SJSA1 (cell line): ENCODE data around the genes NUFIP2, CORO6 and SLC6A4.

- RAMPAGE, long total RNA = start-site peak on the minus strand at chr17:29294113-29294121, 331 and 292 reads in 2 replicates
Observed at GRCh38 chr17:29293493-29294548, at the start of gene NUFIP2. NUFIP2 (minus strand) TSS chr17:29294148.

- RAMPAGE, long total RNA = no peak
Observed at GRCh38 chr17:29563835-29564483, 2.9 kb downstream of the ABHD15 start.

DNA sequence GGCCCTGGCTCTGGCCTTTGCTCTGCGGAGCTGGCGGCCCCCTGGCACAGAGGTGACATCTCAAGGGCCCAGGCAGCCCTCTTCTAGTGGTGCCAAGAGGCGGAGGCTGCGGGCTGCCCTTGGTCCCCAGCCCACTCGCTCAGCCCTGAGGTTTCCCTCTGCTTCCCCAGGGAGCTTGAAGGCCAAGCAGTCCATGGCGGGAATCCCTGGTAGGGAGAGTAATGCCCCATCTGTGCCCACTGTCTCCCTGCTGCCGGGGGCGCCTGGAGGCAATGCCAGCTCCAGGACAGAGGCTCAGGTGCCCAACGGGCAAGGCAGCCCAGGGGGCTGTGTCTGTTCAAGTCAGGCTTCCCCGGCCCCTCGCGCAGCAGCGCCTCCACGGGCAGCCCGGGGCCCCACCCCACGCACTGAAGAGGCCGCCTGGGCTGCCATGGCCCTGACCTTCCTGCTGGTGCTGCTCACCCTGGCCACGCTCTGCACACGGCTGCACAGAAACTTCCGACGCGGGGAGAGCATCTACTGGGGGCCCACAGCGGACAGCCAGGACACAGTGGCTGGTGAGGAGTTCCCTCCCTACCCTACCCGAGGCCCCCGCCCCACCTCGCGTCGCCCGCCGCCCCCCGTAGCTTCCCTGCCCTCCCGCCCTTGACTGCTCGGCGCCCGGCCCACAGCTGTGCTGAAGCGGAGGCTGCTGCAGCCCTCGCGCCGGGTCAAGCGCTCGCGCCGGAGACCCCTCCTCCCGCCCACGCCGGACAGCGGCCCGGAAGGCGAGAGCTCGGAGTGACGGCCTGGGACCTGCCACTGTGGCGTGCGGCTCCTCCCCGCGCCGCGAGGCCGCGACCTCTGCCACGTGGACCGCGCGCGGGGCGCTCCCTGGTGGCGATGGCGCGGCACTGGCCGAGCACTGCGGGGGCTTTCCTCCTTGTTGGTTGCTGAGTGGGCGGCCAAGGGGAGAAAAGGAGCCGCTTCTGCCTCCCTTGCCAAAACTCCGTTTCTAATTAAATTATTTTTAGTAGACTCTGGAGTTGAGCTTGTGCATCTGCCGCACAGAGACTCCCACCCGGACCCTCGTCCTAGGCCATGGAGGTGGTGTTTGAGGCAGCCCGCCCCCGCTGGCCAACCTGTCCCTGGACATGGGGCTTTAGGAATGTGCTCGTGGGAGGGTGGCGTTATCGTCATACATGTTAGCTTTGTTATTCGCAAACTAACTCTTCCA lies 4.0 kb downstream of the TP53I13 start:
- RAMPAGE, long total RNA = no peak

DNA sequence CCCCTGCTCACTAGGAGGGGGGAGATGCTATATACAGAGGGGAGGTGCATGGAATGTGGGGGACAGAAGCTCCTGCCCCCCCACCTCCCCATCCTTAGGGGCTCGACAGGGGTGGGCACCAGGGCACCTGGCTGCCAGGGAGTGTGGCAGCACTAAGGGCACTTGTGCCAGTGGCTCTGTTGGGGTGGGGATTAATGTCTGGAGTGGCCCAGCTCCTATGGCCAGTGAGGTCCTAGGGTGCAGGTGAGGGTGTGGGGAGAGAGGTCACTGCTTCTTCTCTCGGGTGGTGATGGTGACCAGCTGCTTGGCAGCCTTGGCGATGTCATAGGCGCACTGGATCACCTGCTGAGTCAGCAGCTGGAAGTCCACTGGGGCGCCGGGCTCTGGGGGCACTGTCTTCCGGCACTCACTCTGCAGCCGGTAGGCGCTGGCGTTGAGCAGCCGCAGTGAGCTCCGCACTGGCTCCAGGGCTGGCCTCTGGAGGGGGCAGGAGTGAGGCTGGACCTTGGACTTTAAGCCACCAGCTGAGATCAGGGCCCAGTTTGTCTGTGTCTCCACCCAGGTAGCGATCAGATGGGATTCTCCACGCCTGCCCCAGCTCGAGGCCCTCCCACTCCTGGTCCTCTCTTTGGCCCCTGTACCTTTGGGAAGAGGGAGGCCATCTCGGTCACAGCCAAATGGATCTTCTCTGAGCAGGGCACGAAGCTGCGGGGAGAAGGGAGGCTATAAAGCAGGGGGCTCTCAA lies 6.1 kb downstream of the TP53I13 start:
- RAMPAGE, long total RNA = no peak

DNA sequence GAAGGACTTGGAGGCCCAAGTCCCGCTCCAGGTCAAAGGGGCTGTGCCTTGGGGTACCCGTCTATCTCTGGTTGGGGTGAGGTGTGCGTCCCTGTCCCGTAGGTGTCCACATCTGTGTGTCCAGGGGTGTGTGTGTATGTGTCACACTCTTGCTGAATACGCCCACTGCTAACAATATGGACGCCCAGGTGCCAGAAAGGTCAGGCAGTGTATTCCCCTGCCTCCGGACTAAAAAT lies 428 bp upstream of the GIT1 start:
- RAMPAGE, long total RNA = no peak

- RAMPAGE, long total RNA = no peak
Observed at GRCh38 chr17:29621051-29622244, 1.3 kb downstream of the CORO6 start.

GRCh38 chr17:29622305-29623383 lies at the start of gene CORO6:
CORO6 (minus strand) TSS chr17:29622912.
- RAMPAGE, long total RNA = no peak

GRCh38 chr17:29645456-29646107 lies 22.9 kb upstream of the CORO6 start:
- RAMPAGE, long total RNA = no peak

GRCh38 chr17:29676564-29677502 lies 54.1 kb upstream of the CORO6 start:
- RAMPAGE, long total RNA = no peak

DNA sequence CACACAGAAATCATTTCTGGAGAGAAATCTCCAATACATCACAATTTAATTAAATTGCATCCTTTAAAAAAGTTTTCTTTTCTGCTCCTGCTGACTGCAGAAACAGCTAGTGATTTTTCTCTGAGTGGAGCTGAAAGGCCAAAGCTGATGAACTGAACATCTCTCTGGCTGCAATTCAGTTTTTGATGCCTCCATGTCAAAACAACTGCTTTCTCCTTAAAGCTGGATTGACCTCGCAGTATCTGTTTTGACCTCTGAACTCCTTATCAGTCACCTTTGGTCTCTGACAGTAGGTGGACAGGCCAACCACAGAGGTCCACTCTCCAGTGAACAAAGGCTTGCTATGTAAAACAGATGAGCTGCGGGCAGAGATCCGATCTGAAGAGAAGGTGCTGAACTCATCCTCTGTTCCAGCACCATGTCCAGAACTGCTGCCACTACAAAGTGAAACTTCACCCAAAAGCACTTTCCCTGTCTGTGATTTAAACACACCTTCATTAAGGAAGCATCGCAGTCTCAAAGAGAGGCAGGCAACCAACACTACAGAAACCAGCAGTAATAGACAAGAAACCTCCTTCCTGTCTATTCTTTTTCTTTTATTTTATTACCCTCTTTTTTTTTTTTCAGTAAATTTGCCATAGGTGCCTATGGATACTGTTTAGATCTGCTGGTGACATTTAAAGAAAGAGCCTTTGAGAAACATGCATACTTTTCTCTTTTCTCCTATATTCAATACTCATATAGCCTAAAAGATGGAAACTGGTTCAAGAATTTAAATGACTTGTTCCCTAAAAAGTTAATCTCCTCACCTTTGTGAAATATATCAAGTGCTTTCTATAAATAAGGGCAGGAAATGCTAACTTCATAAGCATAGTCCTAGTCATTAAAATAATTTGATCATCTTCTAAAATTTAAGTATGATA lies 117.4 kb upstream of the CORO6 start:
- RAMPAGE, long total RNA = no peak

DNA sequence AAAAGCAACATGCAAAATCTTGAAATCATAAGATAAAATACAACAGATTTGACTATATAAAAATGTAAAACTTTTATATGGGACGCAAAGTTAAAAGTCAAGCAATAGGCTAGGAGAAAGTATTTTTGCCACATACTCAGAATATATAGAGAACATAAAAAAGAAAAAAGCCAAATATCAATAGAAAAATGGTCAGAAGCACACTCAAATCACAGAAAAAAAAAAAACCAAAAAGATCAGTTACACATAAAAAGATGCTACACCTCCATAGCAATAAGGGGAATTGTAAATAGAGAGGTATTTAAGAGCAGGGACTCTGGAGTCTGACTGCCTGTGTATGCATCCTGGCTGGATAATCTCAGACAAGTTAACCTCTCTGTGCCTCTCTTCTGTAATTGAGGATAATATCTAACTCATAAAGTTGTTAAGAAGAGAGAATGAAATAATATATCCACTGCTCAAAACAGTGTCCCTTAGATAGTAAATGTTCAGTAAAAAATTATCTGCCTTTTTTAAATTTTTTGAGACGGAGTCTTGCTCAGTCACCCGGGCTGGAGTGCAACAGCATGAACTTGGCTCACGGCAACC lies 130.0 kb upstream of the CORO6 start:
- RAMPAGE, long total RNA = no peak

DNA sequence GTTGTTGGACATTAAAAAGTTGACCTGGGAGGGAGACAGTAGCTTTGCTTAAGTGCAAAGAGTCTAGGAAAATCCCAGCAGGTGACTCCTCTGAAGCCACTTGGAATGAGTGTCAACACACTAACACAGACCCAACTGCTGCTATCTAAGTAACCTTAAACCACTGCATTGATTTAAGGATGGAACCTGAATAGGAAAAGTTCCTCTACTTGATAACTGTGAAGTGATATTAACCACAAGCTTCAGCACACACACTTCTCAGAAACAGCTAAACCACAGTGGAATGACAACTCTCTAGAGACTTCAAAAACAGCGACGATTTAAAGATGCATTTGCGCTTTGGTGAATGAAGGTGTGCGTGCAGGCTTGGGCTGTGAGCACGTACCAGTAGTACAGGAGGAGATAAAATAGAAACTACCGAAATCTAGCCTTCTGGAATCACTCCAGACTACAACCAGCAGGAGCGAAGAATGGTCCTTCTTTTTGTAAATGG lies 137.6 kb upstream of the CORO6 start:
- RAMPAGE, long total RNA = no peak

DNA sequence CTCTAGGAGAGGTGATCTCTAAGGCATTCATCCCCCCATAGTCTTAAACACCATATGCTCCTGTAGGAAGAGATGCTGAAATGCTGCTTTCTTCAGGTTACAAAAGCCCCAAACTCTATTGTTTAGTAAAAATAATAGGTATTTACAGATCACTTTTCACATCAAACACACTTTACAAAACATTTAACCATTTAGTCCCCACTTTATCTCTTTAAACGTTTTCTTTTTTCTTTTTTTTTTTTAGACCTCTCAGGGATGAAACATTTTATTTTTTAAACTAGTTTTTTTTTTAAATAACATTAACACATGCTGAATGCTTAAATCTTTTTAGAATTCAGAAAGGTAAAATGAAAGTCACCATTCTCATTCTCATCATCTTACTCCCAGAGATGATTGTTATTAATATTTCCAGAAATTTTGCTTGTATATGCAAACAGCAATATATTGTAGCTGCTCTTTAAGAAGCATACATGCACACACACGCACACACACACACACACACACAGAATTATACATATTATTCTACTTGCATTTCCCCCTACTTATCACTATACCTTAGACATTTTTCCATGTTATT lies 144.5 kb upstream of the CORO6 start:
- RAMPAGE, long total RNA = no peak

GRCh38 chr17:29917294-29917681 lies 12.7 kb downstream of the SSH2 start:
- RAMPAGE, long total RNA = no peak

DNA sequence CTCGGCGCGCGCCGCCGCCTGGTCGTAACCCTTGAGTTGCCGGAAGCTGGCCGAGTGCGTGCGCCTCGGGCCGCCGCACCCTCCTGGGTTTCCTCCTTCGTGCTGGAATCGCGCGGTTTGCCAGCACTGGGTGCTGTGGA lies 118 bp upstream of the SSH2 start:
- RAMPAGE, long total RNA = no peak

DNA sequence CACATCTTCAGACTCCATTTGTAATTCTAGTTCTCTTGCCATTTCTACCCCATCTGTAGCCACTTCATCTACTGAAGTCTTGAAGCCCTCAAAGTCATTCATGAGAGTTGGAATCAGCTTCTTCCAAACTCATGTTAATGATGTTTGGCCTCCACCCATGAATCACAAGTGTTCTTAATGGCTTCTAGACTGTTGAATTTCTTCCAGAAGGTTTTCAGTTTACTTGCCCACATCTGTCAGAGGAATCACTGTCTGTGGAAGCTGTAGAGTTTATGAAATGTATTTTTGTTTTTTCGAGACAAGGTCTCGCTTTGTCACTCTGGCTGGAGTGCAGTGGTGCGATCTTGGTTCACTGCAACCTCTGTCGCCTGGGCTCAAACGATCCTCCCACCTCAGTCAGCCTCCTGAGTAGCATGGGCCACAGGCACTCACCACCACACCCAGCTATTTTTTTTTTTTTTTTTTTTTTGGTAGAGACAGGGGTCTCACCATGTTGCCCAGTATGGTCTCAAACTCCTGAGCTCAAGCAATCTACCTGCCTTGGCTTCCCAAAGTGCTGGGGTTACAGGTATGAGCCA lies 16.1 kb downstream of the NSRP1 start:
- RAMPAGE, long total RNA = no peak

DNA sequence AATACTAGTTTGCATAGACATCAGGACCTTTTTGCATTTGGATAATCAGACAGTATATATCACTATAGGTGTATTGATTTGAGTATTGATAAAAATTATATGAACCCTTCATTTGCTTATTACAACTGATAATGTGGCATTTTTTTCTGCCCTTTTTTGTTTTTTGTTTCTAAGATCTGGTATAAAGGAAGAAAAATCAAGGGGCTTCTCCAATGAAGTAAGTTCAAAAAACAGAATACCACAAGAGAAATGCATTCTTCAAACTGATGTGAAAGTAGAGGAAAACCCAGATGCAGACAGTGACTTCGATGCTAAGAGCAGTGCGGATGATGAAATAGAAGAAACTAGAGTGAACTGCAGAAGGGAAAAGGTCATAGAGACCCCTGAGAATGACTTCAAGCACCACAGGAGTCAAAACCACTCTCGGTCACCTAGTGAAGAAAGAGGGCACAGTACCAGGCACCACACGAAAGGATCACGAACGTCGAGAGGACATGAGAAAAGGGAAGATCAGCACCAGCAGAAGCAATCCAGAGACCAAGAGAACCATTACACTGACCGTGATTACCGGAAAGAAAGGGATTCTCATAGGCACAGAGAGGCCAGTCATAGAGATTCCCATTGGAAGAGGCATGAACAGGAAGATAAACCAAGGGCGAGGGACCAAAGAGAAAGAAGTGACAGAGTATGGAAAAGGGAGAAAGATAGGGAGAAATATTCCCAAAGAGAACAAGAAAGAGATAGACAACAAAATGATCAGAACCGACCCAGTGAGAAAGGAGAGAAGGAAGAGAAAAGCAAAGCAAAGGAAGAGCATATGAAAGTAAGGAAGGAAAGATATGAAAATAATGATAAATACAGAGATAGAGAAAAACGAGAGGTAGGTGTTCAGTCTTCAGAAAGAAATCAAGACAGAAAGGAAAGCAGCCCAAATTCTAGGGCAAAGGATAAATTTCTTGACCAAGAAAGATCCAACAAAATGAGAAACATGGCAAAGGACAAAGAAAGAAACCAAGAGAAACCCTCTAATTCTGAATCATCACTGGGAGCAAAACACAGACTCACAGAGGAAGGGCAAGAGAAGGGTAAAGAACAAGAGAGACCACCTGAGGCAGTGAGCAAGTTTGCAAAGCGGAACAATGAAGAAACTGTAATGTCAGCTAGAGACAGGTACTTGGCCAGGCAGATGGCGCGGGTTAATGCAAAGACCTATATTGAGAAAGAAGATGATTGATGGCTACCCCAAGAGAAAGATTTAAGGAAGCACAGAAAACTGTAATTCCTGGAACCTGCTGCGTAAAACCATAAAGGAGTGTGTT lies 50.6 kb downstream of the SLC6A4 start:
- RAMPAGE, long total RNA = no peak

GRCh38 chr17:30235190-30236303 lies at the start of gene SLC6A4:
SLC6A4 (minus strand) TSS chr17:30235697.
- RAMPAGE, long total RNA = no peak

- RAMPAGE, long total RNA = no peak
Observed at GRCh38 chr17:30397244-30397592, 18.5 kb downstream of the CPD start.

- RAMPAGE, long total RNA = no peak
Observed at GRCh38 chr17:30465179-30466035, 11.8 kb upstream of the GOSR1 start.